Bronchus fibroblast of lung (primary cell): ENCODE measurements around a stretch of chr11.

- RAMPAGE, long total RNA: no peak
Measured at GRCh38 chr11:117170978-117171819, 7.3 kb upstream of the SIDT2 start.

GRCh38 chr11:117186387-117186798, 7.8 kb downstream of the SIDT2 start:
- RAMPAGE, long total RNA: no peak

GRCh38 chr11:117196865-117197656, 2.1 kb upstream of the TAGLN start:
- RAMPAGE, long total RNA: no peak

DNA sequence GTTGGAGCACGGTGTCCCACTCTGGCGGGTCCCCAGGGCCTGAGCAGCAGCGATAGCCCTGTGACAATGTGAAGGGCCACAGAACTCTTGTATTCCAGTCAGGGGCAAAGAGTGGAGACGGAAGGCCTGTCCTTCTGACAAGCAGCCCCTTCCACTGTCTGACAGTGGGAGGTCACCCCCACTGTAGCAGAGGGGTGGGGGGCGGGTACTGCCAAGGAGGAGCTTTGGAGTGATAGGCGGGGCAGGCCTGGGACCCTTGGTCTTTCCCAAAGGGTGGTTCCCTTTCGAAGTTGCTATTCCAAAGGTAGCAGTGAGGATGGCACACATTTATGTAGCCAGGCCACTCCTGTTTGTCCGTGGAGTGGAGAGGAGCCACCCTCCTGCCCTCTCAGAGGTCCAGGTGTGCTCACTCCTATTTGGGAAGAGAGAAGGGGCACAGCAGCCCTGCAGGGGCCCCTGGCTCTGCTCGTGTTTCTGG, 724 bp downstream of the TAGLN start:
- RAMPAGE, long total RNA: no peak

GRCh38 chr11:117203931-117204883, 5.0 kb downstream of the TAGLN start:
- RAMPAGE, long total RNA: no peak

GRCh38 chr11:117206661-117207349, 7.6 kb downstream of the TAGLN start:
- RAMPAGE, long total RNA: no peak

DNA sequence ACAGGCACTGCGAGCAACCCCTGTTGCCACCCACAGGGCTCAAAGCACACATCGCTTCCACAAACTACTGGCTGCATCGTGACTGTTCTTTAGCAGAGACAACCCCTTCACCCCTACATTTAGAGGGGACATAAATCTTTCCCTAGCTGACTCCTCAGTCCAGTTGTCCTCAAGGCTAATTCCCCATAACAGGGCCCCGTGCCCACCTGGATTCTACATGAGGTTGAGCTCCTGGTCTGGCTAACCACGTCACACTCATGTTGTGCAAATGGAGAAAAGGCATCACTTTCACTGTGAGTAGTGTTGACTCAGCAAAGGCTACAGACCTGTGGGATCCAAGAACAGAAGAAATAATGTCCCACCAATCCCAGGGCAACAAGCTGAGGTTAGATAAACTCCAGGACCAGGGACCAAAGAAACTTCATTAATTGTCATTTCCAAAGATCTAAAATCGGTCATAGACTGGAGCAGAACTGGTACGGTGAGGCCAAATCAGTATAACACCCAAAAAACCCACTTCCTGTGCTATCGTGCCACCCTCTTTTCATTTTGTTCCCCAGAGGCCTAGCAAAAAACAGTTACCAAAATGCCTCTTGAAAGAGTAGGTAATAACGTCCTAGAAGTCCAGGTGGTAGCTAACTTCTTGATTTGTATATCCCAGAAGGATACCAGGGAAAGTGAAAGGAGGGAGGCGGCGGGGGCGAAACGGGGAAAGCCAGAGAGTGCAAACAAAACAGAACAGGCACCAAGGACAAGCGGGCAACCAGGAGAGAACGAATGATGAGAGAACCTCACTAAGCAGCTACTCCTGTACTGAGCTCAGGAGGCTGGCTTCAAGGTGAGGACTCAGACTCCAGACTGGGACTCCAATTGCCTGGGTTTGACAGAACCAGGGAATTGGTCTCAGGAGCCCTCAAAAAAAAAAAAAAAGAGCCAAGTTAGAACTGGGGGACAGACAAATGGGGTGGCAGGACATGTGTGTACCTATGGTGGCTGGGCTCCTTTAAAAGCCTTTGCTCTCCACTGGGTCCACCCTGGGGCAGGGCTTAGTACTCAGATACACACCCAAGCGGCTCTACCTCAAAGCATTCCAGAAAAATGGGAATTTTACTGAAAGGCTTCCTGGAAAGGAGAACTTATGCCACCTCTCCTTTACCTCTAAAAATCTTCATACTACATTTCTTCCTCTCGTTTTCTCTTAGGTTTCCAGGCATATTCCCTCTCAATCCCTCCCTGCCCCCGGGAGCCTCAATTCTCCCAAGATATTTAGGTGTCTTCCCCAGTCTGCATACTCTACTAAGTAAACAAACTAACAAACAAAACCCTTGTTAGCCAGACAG, 1.3 kb downstream of the PCSK7 start:
- RAMPAGE, long total RNA: no peak

DNA sequence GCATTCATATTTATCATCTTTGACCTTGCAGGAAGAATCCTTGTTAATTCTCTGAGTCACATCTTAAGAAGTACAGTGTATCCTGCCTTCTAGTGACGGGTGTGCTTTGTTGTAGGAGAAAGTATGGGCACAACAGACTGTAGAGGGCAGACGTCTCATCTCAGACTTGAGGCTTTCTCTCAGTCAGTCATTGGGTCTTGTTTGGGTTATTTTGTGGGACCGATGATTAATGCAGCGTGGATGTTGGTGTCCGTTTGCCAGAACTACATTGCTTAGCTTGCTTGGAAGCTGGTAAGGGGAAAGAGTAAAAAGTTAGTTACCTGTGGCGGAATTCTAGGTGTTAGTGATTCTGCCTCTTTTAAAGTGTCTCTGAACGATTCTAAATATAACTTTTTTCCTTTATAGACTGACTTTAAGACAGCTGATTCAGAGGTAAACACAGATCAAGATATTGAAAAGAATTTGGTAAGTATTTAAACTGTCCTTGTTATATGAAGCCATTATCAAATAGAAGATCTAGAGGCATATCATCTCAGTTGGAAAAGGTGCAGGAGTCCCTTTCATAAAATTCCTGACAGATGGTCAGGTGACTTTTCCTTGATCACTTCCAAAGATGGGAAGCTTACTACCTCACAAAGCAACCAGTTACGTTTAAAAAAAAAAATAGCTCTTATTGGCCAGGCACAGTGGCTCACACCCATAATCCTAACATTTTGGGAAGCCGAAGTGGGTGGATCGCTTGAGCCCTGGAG, 7.1 kb downstream of the RNF214 start:
- RAMPAGE, long total RNA: no peak

- RAMPAGE, long total RNA: no peak
Measured at GRCh38 chr11:117536189-117536394, 208.4 kb downstream of the CEP164 start.

DNA sequence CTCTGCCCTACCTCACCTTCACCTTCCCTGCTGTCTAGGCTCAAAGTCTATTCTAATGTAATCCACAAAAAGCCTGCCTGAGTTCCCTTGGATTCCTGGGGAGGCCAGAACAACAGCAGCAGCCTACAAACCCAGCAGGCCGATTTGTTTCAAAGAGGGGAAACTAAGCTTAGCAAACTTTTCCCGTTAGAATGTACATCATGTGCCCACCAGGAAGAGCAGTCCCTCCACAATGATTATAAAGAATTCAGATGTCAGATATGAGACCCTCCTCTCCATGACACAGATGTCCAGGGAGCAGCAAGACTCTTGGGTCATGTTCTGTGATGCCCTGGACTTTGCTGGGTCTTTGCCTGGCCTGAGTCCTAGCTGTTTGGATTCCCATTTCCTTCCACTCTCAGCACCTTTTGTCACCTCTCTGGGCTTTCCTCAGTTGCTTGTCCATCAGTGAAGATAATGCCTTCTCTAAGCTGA, 117.4 kb downstream of the DSCAML1 start:
- RAMPAGE, long total RNA: no peak

DNA sequence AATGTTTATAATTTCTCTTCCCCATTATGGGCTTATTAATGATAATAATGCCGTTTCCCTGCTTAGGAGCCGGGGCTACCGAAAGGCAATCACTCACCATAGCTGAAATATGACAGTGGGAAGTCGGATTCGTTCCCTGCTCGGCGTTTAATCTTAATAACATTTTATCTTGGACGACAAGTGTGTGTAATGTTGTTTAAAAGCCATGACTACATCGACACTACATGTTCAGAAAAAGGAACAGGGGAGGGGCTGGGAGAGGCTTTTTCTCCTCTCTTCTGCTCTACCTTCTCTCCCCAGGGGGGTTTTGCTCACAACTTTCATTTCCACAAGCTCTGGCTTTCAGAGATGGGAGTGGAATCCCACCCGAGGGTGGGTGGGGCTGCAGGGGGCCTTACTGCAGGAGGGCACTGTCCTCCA, 105.5 kb downstream of the DSCAML1 start:
- RAMPAGE, long total RNA: no peak

DNA sequence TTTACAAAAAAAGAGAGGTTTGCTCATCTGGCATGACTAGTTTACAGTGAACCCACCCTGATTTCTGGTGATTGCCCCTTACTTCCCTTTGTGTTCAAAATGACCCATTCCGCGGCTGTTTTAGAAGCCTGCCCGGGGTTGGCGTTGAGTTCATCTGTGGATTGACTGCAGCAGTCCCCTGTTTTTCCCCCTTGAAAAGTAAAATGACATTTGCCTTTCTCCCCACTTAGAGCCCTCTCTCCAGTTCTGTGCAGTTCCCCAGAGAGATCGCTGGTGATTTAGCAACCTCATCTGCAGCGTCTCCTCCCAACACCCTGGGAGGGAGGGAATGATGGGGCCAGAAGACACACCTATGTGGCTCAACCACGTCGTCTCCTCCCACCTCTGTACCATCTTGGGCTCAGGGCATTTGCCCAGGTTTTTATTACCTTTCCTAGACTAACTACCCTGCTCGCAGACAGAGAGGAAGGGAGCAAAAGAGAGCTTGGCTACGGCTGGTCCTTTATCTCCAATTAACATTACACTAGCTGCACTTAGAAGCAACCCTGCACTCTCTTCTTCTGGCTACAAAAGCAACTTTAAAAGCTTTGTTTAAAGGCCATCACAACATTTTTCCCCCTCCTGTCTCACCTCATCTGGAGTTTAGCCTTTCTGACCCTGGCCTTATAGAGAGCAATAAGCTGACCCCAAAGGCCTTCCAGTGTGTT, 73.4 kb downstream of the DSCAML1 start:
- RAMPAGE, long total RNA: no peak

GRCh38 chr11:117812399-117813125, 12.0 kb downstream of the FXYD2 start:
- RAMPAGE, long total RNA: no peak

GRCh38 chr11:117814492-117815179, 9.9 kb downstream of the FXYD2 start:
- RAMPAGE, long total RNA: no peak

DNA sequence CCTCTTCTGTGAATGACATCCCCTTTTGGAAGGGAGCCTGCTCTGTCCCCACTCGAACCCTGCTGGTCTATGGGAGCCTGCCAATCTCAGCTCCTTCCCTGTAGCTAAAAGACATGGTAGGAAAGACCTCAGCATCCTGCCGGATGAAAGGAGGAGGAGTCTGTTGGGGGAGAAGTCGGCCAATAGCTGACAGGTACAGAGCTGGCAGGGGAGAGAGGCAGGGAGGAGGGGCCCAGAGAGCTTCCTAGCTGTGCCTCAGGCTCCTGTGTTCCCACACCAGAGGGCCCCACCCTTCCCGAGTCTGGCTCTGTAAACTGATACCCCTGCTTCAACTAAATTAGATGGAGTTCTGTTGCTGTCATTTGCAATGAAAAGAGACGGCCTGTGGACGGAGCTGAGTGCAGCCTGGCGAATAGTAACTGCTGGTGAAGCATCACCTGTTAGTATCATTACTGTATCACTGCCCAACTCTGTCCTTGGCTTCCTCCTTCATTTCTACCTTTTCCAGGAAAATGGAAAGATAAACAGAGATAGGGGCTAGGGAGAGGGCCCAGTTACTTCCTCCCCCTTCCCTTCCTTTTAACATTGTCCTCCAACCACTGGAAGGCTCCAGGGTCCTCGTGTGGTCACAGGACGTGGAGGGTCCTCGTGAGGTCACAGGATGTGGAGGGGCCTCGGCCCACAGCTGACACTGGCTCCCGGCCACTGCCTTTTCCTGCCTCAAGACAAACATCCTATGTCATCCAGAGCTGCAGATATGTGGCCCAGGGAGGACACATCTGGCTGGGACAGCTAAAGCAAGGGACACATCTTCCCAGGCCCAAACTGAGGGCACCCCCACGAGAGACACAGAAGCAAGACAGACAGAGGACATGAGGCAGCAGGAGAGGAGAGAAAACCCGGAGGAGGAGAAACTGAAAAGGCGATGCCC, 15.0 kb downstream of the FXYD6 start:
- RAMPAGE, long total RNA: no peak

GRCh38 chr11:117870028-117870699, 6.3 kb downstream of the FXYD6 start:
- RAMPAGE, long total RNA: no peak

DNA sequence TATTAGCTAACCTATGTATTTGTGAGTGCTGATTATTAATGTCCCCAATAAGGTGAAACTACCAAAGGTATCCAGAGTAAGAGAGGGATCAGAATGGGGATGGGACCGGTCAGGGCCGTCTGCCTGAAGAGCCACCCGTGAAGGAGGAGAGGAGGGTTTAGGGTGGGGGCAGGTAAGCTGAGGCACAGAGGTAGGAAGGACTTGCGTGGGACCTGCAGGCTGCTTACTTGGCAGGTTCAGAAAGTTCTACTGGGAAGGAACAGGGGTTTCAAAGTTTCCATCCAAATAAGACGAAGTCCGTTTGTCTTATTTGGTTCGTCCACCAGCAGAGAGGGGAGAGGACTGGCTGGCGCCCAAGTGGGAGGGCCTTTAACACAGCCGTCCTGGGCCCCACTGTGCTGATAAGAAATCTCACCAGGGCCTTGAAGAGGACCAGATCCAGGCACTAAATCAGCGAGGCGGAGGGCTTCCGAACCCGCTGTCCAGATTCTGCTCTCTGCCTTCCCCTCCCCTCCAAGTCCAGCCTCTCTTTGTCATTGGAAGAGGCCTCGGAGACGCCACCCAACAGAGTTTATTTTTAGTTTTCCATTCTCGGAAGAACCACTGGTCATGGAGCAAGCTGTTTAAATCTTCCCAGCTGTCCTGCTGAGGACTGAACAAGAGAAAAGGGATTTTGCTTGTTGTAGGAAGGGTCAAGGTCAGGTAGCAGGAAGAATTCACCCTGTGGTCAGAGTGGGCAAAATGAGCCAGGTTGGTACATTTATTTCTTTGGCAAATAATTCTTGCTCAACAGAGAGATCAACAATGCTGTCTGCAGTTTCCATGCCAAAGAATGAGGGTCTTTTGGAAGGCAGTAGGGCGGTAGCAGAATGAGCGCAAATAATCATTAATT, 9.3 kb upstream of the FXYD6 start:
- RAMPAGE, long total RNA: no peak

DNA sequence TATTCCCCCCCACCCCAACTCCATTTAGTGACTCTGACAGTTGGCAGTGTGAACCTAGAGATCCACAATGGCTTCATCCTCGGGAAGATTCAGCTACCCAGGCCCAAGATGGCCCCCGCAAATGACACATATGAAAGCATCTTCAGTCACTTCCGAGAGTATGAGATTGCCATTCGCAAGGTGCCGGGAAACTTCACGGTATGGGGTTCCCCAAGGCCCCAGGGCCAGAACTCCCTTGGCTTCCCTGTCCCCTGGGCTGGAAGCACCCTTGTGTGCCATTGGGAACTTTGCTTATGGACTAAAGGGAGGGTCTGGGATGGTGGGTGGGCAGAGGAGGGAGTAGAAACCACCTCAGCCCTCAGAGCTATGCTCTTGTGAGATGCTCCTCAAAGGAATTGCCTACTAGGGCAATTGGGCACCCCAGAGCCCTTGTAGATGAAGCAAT, 7.0 kb downstream of the IL10RA start:
- RAMPAGE, long total RNA: no peak

- RAMPAGE, long total RNA: no peak
Measured at GRCh38 chr11:118002201-118003059, 16.2 kb downstream of the IL10RA start.

DNA sequence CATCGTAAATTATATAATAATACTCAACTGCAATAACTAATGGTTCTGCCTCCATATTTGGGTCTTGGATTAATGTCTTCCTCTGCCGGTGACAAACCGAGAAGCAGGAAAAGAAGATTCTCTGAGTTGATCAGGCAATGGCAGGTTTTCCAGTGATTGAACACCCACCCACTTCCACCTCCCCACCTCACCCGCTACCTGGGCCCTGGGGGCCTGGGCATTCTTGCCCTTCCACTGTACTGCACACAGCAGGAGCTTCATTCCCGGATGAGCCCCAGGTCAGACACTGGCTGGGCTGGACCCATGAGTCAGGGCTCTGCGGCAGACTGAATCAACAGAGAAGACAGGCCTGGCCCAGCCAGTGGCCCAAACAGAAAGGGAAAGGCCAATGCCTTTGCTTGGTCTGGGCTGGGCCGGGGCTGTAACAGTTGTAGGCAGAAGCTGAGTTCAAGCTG, 1.6 kb upstream of the SMIM35 start:
- RAMPAGE, long total RNA: no peak